Measurements from ENCODE around the gene TM2D1.

DNA sequence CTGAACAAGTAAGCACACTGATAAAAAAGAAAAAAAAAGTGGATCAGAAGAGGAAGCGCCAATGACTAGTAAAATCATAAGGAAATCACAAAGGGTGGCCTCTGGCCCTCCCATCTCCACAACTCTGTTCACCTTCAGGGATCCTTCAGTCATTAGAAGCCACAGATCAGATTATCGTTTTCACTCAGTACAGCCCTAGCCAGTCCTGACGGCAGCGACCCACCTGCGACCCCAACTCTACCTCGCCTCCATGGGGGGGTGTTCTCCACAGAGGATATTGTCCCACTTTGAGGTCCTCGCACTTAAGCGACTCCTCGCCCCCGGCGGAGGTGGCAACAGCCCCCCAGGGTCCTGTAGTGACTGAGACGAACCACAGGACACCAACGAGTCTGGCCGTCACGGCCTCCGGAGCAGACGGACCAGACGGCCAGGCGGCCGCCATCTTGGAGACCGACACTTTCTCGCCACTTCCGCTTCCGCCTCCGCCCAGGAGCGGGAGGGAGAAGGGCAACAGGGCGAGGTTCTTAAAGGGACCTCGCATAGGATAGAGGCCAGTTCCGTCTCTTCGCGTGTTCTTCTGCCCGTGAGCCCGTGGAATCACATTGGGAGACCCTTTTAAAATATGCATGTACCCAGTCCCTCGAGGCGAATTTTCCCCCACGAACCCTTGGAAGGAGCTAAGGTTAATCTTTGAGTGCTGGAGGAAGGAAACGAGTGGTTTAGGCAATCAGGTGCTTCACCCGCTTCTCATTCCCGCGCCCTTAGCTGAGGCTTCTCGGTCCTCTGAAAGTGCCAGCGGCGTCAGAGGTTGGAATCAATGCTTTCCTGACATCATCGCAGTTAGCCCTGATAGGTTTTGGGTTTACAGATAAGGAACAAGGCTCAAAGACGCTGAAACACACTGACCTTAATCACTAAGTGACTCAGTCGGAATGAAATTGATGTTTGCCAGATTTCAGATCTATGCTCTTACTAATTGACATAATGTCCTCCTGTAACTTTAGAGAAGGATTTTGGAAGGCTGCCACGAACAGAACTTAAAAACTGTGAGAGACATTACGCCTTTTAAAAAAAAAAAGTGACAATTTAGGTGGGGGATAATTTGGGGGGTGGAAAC, at the start of gene TM2D1:
Gene TM2D1, minus strand, starts transcription at position 463 of the 1,117 bp plus-strand sequence.
- RRBS: 2% methylated on average over 6 of the region's 48 CpGs

- RRBS: no CpG with 5 or more reads among the region's 2 CpGs
These were observed 94.4 kb downstream of the PATJ start for GRCh38 chr1:61836742-61837051.

DNA sequence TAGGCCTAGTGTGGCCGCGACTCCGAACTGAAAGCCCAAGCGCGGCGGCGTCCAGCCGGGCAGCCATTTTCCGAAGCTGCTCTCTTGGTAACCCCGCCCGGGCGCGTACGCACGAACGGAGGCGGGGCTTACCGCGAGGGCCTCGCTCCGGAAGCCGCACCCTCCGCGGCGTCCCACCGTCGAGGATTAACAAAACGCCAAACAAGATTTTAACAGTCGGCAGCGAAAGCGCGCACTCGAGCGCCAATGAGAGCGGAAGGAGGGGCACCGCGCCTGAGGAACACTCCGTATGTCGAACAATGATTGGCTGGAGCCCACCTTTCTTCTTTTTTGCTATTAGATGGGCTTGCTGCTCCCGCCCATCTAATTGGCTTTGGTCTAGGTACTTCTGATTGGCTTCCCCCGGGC, 664 bp upstream of the USP1 start:
- RRBS: under 1% methylated on average over 13 of the region's 41 CpGs

- RRBS: 1% methylated on average over 25 of the region's 33 CpGs
These were observed 580 bp downstream of the USP1 start for GRCh38 chr1:62437493-62437765.

DNA sequence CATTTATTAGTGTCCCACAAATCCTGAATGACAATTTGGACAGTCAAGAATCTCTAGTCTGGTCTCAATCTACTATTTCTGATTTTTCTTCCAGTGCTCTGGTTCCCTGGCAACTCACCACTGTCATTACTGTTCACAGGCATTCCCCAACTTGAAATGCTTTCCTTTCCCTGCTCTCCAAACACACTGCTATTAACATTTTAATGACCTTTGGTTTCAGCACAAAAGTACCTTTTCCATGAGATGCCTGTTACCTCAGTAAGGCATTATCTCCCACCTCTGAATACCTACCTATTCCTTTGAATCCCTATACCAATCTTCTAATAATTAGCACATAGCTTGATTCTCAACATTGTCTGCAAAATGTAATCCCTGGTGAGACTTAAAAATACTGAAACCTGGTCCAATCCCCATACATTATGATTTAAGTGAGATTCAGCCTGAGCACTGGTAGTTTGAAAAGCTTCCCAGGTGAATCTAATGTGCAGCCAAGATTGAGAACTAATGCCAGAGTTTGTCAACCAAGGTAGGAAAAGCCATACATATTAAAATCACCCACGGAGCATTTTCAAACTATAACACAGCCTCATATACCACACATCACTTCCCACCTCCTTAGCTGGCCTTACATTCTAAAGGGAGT, 11.7 kb upstream of the ANGPTL3 start:
- RRBS: no CpG with 5 or more reads among the region's 1 CpG

GRCh38 chr1:63592786-63592998, 519 bp upstream of the PGM1 start:
- RRBS: no CpG with 5 or more reads among the region's 5 CpGs

DNA sequence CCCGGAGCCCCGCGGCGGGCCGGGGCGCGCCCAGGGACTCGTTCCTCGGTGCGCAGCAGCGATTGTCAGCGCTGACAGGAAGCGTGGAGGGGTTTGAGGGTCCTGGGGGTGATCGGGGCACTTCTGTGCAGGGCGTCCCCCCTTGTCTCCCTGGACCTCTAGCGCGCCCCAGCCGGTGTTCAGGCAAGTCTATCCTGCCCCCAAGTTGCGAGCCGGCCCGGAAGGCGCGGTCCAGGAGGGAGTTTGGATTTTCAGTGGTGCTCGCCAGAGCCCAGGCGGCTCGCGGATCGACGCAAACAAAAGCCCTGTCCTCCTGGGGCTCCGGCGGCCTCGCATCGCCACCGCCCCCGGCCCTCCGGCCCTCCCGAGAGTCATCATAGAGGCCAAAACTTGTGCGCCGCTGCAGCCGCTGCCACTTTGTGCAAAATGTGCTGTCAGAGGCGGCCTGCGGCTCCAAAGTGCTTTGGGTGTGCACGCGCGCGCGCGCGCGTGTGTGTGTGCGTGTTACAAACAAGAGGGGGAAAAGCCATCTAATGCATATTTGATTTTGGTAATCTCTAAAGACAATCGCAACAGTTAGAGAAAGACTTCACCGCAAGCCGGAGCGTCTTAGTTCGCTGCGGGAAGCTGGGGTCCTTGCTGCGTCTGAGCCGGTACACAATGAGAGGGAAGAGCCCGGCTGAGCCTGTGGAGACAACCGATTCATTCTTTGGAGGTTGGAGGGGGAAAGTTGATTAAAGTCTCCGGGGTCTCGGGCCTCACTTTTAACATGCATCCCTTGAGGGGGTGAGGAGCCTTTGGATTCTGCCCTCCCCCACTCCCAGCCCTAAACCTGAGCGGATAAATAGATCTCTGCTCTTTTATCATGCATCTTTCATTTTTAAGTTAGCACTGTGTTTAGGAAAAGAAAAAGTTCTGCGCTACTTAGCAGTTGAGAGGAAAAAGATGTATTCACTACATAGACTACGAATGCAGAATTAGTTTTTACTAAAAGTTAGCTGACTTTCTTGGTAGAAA, 1.2 kb downstream of the ROR1 start:
- RRBS: 31% methylated on average over 10 of the region's 66 CpGs

GRCh38 chr1:63885078-63885393, 111.2 kb downstream of the ROR1 start:
- RRBS: no CpG with 5 or more reads among the region's 2 CpGs

DNA sequence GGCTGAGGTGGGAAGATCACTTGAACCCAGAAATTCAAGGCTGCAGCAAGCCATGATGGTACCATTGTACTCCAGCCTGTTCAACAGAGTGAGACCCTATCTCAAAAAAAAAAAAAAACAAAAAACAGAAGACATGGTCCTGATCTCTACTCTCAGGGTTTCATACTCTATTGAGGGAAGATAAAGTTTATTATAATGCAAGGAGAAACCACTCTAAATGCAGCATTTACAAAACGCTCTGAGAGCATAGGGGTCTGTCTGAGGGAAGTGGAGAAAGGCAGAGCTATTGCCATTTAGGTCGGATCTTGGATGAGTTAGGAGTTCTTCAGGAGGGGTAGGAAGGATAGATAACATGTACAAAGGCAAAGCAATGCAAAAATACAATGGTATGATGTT, 138.4 kb downstream of the ROR1 start:
- RRBS: no CpG with 5 or more reads among the region's 2 CpGs

DNA sequence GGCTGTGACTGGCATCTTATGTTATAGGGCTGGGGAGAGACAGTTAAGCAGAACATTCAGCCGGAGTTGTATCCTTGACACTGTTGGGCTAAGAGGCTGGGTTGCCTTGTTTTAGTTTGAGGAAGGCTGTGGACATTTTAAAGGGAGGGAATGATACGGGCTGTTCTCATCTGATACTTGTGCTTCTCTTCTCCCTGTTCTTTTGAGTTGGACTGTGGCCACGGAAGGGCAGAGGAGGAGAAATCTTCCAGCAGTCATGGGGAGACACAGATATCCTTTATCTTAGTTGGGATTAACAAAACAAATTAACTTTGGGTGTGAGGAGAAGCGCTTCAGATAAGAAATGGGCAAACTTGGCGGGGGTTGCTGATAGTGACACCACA, 138.8 kb downstream of the ROR1 start:
- RRBS: no CpG with 5 or more reads among the region's 5 CpGs

DNA sequence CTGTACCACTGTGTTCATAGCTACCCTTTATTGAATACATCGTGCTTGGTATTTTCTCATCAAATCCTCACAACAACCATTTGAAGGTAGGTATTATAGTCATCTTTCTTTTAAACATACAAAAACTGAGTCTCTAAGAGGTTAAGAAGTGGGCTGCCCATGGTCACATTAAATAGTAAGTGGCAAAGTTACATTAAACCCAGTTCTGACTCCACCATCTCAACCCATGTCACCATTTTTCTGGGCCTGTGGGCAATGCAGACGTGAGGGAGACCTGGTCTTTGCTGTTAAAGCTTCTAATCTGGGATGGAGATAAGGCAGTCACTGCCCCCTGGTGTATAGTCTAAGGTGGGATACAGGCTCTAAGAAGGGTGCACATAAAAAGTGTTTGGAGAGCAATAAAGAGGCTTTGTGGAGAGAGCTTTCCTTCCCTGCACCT, 141.2 kb downstream of the ROR1 start:
- RRBS: no CpG with 5 or more reads among the region's 2 CpGs

DNA sequence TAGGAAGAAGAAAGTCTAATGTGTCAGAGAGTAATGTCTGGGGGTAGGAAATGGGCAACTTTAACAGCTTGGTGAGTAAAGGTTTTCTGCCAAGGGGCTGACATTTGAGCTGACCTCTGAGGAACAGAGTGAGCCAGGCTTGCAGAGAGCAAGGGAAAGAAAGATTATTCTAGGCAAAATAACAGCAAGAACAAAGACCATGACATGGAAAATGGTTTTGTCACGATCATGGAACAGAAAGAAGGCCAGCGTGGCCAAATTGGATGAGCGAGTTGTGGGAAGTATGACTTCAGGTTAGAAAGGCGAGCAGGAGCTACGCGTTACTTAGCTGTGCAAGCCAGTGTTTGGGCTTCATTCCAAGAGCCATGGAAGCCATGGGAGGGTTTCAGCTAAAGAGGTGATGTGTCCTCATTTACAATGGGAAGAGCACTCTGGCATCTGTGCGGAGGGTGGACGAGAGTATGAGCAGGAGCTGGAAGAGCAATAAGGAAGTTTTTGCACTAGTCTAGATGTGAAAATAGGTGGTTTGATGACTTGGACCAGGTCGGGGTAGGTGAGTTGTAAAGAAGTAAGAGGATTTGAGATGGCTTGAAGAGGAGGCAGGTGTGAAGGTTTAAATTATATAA, 132.5 kb upstream of the UBE2U start:
- RRBS: no CpG with 5 or more reads among the region's 9 CpGs

GRCh38 chr1:64077845-64078910, 125.2 kb upstream of the UBE2U start:
- RRBS: no CpG with 5 or more reads among the region's 9 CpGs

GRCh38 chr1:64143277-64144145, 59.9 kb upstream of the UBE2U start:
- RRBS: no CpG with 5 or more reads among the region's 9 CpGs

- RRBS: 2% methylated on average over 9 of the region's 39 CpGs
These were observed 346 bp downstream of the RAVER2 start for GRCh38 chr1:64745238-64745604.

- RRBS: no CpG with 5 or more reads among the region's 12 CpGs
These were observed 109.6 kb downstream of the RAVER2 start for GRCh38 chr1:64854343-64854996.

- RRBS: no CpG with 5 or more reads among the region's 6 CpGs
These were observed 90.8 kb downstream of the JAK1 start for GRCh38 chr1:64875537-64875996.

DNA sequence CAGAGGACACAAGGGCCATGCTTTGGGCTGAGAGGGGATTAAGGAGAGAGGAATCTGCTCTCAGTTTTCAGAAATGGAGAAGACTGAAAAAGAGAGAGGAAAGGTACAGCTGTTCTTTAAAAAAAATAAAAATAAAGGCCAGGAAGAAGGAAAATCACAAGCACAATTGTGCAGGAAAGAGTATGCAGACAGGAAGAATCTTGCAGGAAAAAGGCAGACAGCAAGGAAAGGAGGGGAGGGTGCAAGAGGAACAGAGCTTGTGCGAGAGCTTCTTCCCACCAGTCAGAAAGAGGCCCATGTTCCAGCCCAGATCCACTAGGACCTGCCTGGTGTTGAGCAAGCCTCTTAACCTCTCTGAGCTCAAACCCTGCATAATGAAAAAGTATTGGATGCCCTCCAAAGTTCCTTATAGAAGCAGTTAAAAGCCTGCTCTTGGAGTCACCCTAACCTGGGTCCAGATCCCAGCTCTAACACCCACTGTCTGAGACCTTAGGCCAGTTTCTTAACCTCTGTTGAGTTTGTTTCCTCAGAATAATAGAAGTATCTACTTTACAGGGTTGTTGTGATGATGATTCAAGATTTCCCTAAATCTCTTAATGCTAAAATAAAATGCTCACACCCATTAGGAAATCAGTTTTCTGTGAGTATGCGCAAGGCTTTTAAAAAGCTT, 73.2 kb downstream of the JAK1 start:
- RRBS: no CpG with 5 or more reads among the region's 2 CpGs

DNA sequence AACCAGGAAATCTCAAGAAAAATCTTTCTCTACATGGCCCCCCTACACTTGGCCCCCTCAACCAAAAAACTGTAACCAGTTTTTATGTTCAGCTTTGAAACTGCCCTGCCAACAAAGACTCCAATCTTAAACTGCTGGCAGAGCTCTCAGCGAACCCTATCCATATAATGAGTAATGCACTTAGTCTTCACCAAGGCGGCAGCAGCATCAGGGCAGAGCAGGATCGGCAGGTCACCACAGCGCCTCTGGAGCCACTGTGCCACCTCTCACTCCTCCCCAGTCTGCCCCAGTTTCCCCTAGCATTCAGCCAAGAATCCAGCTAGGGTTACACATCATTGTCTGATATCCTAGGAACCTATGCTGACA, 71.6 kb downstream of the JAK1 start:
- RRBS: no CpG with 5 or more reads among the region's 4 CpGs

- RRBS: no CpG with 5 or more reads among the region's 4 CpGs
These were observed 48.8 kb downstream of the JAK1 start for GRCh38 chr1:64917136-64918298.